ENCODE results near the gene TFCP2L1.

GRCh38 chr2:119677958-119678540 is 952 bp upstream of the TMEM177 start:
- PRO-cap, 7 experiments, result no peak in any of the 7 experiments
- RAMPAGE, long total RNA, 2 experiments, result no peak in any of the 2 experiments

- PRO-cap, 7 experiments, result no peak in any of the 7 experiments
- RAMPAGE, long total RNA, 2 experiments, result no peak in any of the 2 experiments
Observed at GRCh38 chr2:119721473-119721988, 38.2 kb upstream of the PTPN4 start.

GRCh38 chr2:119892122-119892778 is 120.6 kb upstream of the EPB41L5 start:
- PRO-cap, 7 experiments, result no peak in any of the 7 experiments
- RAMPAGE, long total RNA, 2 experiments, result no peak in any of the 2 experiments

DNA sequence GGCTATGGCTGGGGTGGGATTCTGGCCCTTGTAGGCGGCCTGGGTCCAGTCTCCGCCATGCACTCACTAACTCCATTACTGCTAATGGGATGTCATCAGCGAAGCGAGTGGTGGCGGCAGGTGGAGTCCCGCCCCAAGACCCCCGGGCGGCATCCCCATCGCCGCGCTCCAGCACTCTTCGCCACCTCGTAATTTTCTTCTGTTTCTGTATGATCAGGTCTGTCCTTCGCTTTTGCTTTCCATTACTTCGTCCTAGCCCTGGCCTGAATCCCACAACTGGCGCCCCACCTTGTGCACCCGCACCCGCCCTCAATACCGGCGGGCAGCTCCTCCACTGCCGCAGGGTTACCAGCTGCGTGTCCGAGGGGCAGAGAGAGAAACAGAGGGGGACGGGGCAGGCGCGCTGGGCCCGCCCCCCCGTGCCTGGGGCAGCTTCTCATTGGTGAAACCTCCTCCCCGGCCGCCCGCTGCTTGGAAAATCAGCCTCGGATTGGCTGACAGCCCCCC is 355 bp upstream of the RALB start:
- PRO-cap, 7 experiments, result peak in 7 of 7 experiments; most common minus-strand start position 347 of the sequence (in 7)
- RAMPAGE, long total RNA, 2 experiments, result no peak in any of the 2 experiments

GRCh38 chr2:120260131-120260845 is 7.6 kb downstream of the RALB start:
- PRO-cap, 7 experiments, result no peak in any of the 7 experiments
- RAMPAGE, long total RNA, 2 experiments, result no peak in any of the 2 experiments

- PRO-cap, 7 experiments, result no peak in any of the 7 experiments
- RAMPAGE, long total RNA, 2 experiments, result no peak in any of the 2 experiments
Observed at GRCh38 chr2:120441909-120442596, 96.1 kb downstream of the INHBB start.

GRCh38 chr2:120576777-120577309 is 158.8 kb upstream of the GLI2 start:
- PRO-cap, 7 experiments, result peak in 4 of 7 experiments; most common plus-strand start chr2:120577047 (in 1); most common minus-strand start chr2:120576911 (in 2)
- RAMPAGE, long total RNA, 2 experiments, result no peak in any of the 2 experiments

DNA sequence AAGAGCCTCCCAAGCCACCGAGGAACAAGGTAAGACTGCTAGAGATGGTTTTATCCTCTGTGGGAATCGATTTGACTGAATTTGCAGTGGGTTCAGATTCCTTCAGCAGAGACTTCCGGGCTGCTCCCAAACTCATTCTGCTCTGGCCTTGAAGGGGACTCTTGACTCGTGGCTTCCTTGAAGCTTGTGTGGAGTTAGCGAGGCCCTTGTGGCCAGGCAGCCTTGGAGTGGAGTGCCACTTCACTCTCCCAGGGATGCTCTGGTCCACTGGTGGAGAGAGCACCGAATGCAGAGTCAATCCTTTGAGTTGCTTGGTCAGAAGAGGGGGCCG is 3.0 kb downstream of the GLI2 start:
- PRO-cap, 7 experiments, result peak in 1 of 7 experiments; most common plus-strand start position 189 of the sequence (in 1); most common minus-strand start position 186 of the sequence (in 1)
- RAMPAGE, long total RNA, 2 experiments, result no peak in any of the 2 experiments

- PRO-cap, 7 experiments, result peak in 1 of 7 experiments; most common plus-strand start chr2:120740956 (in 1)
- RAMPAGE, long total RNA, 2 experiments, result no peak in any of the 2 experiments
Observed at GRCh38 chr2:120740782-120741238, 5.1 kb downstream of the GLI2 start.

- PRO-cap, 7 experiments, result no peak in any of the 7 experiments
- RAMPAGE, long total RNA, 2 experiments, result no peak in any of the 2 experiments
Observed at GRCh38 chr2:120857507-120857772, 121.8 kb downstream of the GLI2 start.

GRCh38 chr2:121151656-121152194 is 133.3 kb downstream of the TFCP2L1 start:
- PRO-cap, 7 experiments, result no peak in any of the 7 experiments
- RAMPAGE, long total RNA, 2 experiments, result no peak in any of the 2 experiments

- PRO-cap, 7 experiments, result peak in 1 of 7 experiments; most common minus-strand start chr2:121285202 (in 1)
- RAMPAGE, long total RNA, 2 experiments, result start-site peak on the minus strand in 1 of 2 experiments, at chr2:121285196-121285202 at its widest, 48 reads per replicate
Observed at GRCh38 chr2:121285056-121285780, at the start of gene TFCP2L1. TFCP2L1 (minus strand) TSS chr2:121285202.

GRCh38 chr2:121365051-121365441 is 80.0 kb upstream of the TFCP2L1 start:
- PRO-cap, 7 experiments, result no peak in any of the 7 experiments
- RAMPAGE, long total RNA, 2 experiments, result no peak in any of the 2 experiments

DNA sequence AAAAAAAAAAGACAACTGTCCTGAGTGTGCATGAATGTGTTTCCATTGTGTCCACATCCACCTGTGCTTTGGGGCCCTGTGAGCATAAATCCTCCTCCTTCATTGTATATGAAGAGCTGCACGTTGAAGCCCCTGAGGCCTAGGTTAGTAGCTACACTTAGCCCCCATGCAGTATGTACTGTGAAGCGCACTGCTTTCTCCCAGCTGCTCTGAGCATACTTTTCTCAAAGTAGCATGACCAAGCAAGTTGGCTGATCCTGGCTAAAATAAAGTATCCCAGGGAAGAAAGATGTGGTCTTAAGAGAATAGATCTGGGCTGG is 62.7 kb downstream of the CLASP1 start:
- PRO-cap, 7 experiments, result no peak in any of the 7 experiments
- RAMPAGE, long total RNA, 2 experiments, result no peak in any of the 2 experiments

GRCh38 chr2:122546047-122546379 is 790.6 kb downstream of the TSN start:
- PRO-cap, 7 experiments, result no peak in any of the 7 experiments
- RAMPAGE, long total RNA, 2 experiments, result no peak in any of the 2 experiments

GRCh38 chr2:122739822-122740600 is 984.6 kb downstream of the TSN start:
- PRO-cap, 7 experiments, result no peak in any of the 7 experiments
- RAMPAGE, long total RNA, 2 experiments, result no peak in any of the 2 experiments

DNA sequence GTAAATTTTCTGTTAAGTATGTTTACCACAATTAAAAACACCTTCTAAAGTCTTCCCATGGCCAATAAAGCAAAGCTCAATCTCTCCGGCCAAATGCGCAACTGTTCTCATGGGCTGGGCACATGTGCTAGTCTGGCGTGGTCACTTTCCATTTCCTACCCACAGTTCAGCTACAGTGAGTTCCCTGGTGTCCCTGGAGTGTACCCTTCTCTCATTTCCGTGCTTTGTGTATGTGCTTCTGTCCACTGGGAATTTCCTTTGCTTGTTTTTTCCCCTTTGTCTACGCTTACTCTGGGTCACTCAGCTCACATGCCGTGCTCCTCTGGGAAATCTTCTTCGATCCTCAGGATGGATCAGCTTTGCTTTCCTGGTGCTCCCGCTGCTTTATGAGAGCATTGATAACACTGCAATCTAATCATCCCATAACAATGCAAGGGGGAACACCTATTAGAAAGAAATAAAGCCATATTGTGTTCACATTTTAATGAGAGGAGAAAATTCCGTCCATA is 69.6 kb upstream of the GYPC start:
- PRO-cap, 7 experiments, result no peak in any of the 7 experiments
- RAMPAGE, long total RNA, 2 experiments, result no peak in any of the 2 experiments

GRCh38 chr2:126971256-126971702 is 72.6 kb downstream of the TEX51 start:
- PRO-cap, 7 experiments, result no peak in any of the 7 experiments
- RAMPAGE, long total RNA, 2 experiments, result no peak in any of the 2 experiments

- PRO-cap, 7 experiments, result no peak in any of the 7 experiments
- RAMPAGE, long total RNA, 2 experiments, result no peak in any of the 2 experiments
Observed at GRCh38 chr2:127058877-127059829, 47.8 kb downstream of the BIN1 start.

DNA sequence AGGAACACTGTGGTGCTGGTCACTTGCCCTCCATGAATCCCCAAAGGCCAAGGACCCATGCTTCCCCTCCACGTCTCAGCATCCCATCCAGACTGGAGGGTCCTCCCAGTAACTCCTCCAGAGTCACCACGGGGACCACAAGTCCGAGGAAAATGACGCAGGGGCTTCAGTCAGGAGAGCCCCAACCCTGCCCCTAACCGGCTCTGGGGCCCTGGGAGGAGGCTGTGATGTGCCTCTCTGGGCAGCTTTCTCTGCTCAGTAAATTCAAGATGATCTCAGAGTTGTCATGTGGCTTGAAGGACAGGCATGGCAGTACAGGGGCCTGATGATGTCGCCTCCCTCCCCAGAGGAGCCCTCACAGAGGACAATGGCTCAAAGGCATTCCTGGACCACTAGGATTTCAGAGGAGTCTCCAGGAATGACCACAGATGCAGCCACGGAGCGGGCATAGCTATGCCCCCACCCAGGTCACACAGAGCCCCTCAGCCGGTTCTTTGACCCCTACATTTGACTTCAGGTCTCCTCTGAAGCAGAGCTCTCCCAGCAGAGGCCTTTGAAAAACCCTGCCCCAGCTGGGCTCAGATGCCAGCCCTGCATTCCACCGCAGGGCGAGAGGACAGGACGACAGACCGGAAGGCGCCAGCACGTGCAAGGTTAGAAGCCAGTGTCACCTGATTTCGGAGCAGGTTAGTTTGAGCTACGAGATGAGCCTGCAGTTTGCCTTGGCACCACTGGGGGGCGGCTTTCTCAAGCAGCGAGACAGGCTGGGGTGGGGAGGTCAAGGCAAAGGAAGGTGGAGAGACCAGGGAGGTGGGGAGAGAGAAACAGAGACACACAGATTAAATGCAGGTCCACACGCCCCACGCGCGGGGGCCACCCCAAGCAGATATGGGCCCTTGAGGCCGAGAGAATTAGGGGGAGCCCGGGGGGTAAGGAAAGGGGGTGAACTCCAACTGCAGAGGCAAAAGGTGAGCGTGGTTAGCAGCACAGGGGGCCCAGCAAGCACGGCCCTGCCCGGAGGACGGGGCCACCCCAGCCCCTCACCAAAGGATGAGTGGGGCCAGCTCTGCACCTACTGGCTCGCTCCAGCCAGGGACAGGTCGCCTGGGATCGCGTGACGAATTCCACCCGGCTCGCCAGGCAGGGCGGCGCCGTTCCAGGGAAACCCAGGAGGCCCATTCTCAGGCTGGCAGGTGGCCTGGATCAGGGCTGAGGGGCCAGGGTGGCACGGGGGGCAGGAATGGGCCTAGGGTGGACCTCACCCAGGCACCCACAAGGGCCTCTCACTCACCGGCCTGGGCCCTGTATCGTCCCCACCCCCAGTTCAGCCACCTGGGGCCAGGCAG is 39.0 kb downstream of the BIN1 start:
- PRO-cap, 7 experiments, result no peak in any of the 7 experiments
- RAMPAGE, long total RNA, 2 experiments, result no peak in any of the 2 experiments

All from ovary (tissue), 7 donors.